T47D (cell line): ENCODE measurements around a stretch of chr7.

- RRBS, result no CpG with 5 or more reads among the region's 7 CpGs
Observed at GRCh38 chr7:136092430-136093177, 115.4 kb upstream of the MTPN start.

DNA sequence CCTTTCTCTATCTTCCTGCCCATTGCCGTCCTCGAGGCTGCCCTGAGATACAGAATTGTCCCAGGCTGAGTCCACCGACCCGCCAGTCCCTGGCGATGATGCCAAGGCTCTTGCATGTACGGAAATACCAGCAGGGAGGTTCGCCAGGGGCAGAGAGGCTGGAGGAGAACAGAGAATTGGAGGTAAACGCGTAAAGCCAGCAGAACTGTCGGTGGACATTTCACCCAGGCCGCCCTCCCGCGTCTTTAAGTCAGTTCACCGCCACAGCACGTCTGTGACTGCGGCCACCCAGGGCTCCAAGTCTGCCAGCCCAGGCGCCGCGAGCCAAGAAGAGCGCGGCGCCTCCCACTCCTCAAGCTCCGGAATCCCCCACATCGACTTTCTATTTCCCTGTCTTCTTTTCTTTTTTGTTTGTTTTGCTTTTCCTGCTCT, 2.1 kb downstream of the CHRM2 start:
- RRBS, result no CpG with 5 or more reads among the region's 24 CpGs

GRCh38 chr7:137435401-137435770, 91.9 kb upstream of the PTN start:
- RRBS, result no CpG with 5 or more reads among the region's 6 CpGs

- RRBS, result no CpG with 5 or more reads among the region's 14 CpGs
Observed at GRCh38 chr7:137513518-137514177, 170.1 kb upstream of the PTN start.

- RRBS, result no CpG with 5 or more reads among the region's 5 CpGs
Observed at GRCh38 chr7:137871669-137872274, 25.0 kb upstream of the DGKI start.

DNA sequence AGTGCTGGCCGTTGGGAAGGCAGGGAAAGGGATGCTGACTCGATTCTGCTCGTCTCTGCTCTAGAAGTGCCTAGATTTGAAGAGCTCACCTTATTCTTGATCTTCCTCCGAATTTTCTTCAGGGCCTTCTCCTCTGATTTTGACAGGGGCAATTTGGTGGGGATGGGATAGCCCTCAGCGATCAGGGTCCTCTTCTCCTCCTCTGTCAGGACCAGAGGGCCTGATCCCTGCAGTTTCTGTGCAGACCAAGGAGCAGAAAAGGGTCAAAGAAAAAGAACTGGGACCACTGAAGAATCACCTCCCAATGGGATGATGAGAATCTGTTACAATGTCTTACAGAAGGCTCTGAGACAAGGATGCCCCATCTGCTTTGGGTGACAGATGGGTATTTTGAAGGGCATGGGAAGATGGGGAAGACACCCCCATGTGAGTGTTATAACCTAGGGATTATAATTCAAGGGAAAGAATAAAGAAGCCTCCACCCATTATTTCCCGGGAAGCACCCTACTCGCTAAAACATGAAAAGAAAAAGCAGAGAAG, 58.9 kb upstream of the DGKI start:
- RRBS, result no CpG with 5 or more reads among the region's 7 CpGs

GRCh38 chr7:137935662-137936240, 66.1 kb downstream of the CREB3L2 start:
- RRBS, result no CpG with 5 or more reads among the region's 7 CpGs

DNA sequence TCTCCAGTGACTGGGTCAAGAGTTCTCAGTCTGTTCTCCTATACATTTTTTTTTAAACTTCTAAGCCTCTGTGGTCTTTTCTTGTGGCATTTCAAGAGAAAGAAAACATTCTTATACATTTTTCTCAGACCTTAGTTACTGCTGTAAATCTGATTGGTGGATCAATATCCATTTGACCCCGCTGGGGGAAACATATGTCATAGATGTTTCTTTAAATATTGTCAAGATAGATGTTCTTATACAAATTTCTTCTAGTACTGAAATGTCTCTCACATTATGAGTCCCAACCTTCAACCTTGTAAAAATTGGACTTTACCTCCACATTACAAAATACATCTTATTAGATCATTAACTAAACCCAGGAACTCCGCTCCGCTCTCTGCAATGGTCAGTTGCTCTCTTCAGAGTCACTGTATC, 8.6 kb upstream of the AKR1D1 start:
- RRBS, result no CpG with 5 or more reads among the region's 3 CpGs

GRCh38 chr7:138518794-138519646, 59.0 kb downstream of the TRIM24 start:
- RRBS, result no CpG with 5 or more reads among the region's 3 CpGs

- RRBS, result no CpG with 5 or more reads among the region's 28 CpGs
Observed at GRCh38 chr7:138664646-138665013, 36.5 kb downstream of the SVOPL start.

DNA sequence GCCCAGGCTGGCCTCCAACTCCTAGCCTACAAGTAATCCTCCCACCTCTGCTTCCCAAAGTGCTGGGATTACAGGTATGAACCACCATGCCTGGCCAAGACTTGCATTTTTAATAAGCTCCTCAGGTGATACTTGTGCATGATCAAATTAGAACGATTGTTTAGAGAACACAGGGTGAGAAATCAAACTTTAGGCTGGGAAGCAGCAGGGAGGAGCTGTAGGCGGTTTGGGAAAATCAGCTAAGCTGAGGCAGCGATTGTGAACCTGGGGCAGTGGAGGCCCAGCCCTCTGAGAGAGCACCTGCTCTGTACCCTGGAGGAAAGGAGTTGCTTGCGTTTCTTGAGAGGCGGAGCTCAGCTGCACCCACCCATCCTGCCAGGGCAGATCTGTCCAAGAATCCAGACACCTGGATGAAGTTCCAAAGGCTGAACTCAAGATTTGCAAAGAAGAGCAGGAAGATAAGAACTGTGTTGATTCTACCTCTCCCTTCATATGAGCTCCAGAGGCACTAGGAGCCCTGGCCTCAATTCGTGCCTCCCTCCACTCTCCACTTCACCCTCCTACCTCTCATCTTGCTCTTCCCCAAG, 21.7 kb upstream of the TMEM213 start:
- RRBS, result no CpG with 5 or more reads among the region's 6 CpGs

- RRBS, result no CpG with 5 or more reads among the region's 15 CpGs
Observed at GRCh38 chr7:138889414-138890501, 91.4 kb downstream of the KIAA1549 start.

- RRBS, result no CpG with 5 or more reads among the region's 9 CpGs
Observed at GRCh38 chr7:139101779-139102592, 7.5 kb downstream of the ZC3HAV1 start.

- RRBS, result under 1% methylated on average over 9 of the region's 52 CpGs
Observed at GRCh38 chr7:139358934-139359564, 645 bp upstream of the LUC7L2 start.

DNA sequence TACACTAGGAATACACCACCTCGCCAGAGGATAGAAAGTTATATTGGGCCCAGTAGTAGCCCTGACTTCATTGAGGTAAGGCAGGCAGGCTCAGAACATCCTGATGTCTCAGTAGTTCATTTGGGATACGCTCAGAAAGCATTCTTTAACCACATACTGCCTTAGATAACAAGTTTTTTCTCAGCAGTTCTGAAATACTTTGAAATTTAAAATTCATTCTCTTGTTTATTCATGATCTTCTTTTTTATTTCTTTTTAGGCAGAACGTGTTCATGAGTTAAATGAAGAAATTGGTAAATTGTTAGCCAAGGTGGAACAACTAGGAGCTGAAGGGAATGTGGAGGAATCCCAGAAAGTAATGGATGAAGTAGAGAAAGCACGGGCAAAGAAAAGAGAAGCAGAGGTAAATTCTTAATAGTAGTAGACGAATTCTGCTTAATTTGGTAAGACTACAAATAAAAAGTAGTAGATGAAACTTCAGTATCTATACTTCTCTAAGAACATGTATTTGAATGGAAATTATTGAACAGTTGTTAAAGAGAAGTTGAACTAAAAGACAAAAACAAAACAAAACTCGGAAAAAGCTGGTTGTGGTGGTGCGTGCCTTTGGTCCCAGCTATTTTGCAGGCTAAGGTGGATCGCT, 45.8 kb downstream of the LUC7L2 start:
- RRBS, result no CpG with 5 or more reads among the region's 8 CpGs

- RRBS, result no CpG with 5 or more reads among the region's 9 CpGs
Observed at GRCh38 chr7:139427570-139428029, 55.9 kb downstream of the KLRG2 start.

GRCh38 chr7:139471581-139472042, 11.9 kb downstream of the KLRG2 start:
- RRBS, result no CpG with 5 or more reads among the region's 11 CpGs

- RRBS, result 95% methylated on average over 7 of the region's 34 CpGs
Observed at GRCh38 chr7:139572169-139573111, 49.0 kb downstream of the CLEC2L start.

DNA sequence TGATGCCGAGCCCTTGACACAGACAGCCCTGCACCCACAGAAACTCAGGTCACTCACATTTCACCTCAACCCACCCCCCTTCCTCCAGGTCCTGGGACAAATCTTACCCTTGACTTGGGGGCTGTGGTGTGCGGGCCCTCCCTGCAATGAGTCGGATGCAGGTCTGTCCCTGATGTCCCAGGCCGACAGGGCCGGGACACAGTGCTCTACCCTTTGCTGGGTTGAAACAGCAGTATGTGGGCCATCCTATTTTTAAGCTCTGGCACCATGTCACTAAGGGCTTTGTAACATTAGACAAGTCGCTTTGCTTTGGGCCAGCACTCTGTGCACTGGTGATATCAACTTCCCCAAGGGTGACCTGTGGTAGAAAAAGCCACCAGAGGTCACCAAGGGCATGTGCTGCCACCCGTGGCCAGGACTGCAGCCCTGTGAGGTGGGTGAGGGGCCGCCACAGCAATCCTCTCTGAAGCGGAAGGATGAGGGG, 51.2 kb downstream of the CLEC2L start:
- RRBS, result no CpG with 5 or more reads among the region's 9 CpGs

GRCh38 chr7:139600058-139600681, 76.7 kb downstream of the CLEC2L start:
- RRBS, result 94% methylated on average over 6 of the region's 11 CpGs